ENCODE measurements around the gene PLK4.

DNA sequence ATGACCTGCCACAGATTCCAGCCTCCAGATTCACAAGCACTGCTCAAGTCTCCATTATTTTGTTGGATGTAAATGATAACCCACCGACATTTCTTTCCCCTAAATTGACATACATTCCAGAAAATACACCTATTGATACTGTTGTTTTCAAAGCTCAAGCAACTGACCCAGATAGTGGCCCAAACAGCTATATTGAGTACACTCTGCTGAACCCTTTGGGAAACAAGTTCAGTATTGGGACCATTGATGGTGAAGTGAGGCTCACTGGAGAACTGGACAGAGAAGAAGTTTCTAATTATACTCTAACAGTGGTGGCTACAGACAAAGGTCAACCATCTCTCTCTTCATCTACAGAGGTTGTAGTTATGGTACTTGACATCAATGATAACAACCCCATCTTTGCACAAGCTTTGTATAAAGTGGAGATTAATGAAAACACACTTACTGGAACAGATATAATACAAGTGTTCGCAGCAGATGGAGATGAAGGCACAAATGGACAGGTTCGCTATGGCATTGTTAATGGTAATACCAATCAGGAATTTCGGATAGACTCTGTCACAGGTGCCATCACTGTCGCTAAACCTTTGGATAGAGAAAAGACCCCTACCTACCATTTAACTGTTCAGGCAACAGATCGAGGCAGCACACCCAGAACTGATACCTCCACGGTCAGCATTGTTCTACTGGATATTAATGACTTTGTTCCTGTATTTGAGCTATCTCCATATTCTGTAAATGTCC is 100.4 kb downstream of the FAT4 start:
- PRO-cap: no peak

DNA sequence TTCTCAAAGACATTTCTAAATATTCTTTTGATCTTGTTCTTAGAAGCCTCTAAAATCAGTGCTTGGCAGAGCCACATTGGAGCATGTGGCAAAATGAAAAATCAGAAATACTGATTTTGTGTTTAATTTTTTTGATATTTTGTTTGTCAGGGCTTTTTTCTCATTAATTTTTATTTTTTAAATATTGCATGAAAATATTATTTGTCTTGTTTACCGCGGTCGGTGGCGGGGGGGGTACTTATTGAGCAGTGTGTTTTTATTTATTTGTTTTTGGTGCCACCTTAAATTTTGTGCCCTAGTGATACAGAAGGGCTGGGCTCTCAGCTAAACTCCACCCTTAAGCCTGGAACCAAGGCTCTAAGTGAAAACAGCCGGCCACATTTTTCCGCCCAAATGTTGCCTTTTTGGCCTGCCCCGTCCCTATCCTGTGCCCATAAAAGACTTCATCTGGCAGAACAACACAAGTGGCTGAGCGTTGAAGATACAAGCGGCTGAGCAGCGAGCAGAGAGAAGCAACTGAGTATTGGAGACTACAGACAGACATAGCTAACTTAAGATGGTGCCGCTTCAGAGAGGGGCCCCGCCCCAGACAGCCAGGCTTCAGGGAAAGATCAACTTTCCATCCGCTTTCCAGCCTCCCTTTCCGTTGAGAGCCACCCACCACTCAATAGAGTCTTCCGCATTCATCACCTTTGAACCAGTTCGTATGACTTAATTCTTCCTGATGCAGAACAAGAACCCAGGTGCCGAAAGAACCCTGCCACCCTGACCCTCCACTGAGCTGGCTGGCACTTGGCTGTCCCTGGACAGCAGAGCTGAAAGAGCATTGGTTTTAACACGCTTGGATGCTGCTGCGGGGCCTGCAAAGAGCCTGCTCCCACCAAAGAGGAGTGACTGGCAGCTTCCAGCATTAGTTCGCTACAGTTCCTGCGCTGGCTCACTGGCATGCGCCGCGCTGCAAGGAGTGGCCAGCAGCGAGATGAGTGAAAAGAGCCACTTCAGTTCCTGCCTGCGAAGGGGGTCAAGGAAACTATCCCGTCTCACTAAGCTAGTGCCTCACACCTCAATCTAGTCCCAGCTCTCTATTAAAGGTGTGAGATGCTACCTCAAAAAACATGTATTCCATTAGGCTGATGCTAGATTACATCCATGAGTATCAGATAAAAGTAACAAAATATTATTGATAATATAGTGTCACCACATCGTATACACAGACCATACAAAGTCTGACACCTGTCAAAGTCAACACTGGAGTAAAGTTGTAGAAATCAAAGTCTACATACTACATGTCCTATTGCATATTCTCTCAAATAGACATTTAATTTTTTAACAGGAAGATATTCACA is 853.1 kb upstream of the INTU start:
- PRO-cap: no peak

GRCh38 chr4:127622505-127623410 is 10.0 kb upstream of the INTU start:
- PRO-cap: unidirectional peak, plus-strand start at chr4:127622953; bidirectional peak, plus-strand start at chr4:127623294, minus-strand start at chr4:127623164

GRCh38 chr4:127880372-127881847 is at the start of gene PLK4:
PLK4 (plus strand) TSS chr4:127880893.
- PRO-cap: bidirectional peak, plus-strand start at chr4:127880916, minus-strand start at chr4:127880766; bidirectional peak, plus-strand start at chr4:127881631, minus-strand start at chr4:127881279

GRCh38 chr4:128060559-128060889 is 588 bp upstream of the LARP1B start:
- PRO-cap: bidirectional peak, plus-strand start at chr4:128060756, minus-strand start at chr4:128060923

- PRO-cap: no peak
Observed at GRCh38 chr4:128074751-128075141, 13.6 kb downstream of the LARP1B start.

GRCh38 chr4:128077610-128077999 is 16.5 kb downstream of the LARP1B start:
- PRO-cap: no peak

GRCh38 chr4:128155171-128156030 is 94.3 kb downstream of the LARP1B start:
- PRO-cap: no peak

- PRO-cap: bidirectional peak, plus-strand start at chr4:128288962, minus-strand start at chr4:128288829
Observed at GRCh38 chr4:128288679-128289355, 1.2 kb upstream of the PGRMC2 start.

- PRO-cap: no peak
Observed at GRCh38 chr4:128427792-128428408, 140.3 kb upstream of the PGRMC2 start.

DNA sequence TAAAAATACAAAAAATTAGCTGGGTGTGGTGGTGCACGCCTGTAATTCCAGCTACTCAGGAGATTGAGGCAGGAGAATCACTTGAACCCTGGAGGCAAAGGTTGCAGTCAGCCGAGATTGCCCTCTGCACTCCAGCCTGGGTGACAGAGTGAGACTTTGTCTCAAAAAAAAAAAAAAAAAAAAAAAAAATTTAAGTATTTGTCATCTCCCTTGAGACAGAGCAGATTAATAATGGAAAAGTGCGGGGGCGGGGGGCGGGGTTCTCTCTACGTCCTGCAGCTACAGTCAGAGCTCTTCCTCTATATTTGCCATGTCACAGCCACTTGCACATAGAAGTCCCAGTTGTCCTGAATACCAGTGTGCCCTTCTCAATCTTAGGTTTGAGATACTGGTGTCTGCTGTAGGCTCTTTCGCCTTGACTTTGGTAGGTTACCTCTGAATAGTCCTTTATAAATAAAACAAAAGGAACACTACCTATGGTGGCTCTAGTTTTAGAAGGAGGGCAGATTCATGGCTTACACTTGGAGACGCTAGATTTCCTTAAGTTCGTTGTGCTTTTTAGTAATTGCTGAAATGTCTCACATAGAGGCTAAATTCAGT is 237.8 kb upstream of the PGRMC2 start:
- PRO-cap: no peak

DNA sequence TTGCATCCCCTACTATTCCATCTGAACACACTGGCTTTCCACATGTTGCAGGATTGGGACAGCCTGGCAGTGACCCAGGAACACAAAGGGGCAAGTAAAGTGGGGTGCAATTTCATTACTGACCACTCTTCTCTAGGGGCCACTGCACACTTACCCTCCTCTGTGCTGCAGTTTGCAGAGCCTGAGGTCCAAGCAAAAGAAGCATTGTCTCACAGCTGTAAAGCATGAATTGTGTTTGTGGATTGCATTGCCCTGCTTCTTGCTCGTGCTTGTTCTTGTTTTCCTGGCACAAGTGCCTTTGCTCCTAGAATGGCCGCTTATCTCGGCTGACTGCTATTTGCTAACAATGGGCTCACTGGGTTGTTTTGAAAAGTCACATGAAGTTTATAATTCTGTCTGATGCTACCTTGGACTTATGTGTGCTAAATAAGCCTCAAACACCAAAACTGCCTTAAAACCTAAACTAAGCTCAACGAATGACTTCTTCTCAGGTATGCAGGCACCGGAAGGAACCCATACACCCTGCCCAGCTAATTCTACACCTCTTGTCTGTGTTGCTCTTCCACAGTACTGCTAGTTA is 209.0 kb upstream of the JADE1 start:
- PRO-cap: no peak

DNA sequence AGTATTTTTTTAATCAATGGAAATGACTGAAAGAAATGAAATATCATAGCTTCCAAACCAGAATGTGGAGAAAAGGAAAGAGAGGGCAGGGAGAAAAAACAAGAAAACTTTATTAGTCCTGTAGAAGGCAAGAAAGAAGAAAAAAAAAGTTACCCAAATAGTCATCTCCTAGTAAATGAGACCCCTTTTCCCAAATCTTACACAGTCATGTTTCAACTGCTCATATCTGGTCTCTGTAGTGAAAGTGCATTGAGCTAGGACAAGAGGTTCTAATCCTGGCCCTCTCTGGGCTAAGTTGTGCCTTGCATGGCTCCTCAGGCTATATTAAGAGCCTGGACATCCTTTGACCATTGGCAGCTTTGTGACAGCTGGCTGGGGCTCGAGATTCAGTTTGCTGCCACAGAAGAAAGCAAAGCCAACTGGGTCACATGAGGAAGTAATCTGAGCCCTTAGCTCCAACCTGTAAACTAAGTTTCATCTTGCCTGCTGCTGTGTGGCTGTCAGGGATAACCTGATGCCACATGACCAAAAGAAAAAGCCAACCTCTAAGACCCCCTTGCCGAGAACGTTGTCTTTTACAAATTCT is 51.9 kb upstream of the JADE1 start:
- PRO-cap: no peak

DNA sequence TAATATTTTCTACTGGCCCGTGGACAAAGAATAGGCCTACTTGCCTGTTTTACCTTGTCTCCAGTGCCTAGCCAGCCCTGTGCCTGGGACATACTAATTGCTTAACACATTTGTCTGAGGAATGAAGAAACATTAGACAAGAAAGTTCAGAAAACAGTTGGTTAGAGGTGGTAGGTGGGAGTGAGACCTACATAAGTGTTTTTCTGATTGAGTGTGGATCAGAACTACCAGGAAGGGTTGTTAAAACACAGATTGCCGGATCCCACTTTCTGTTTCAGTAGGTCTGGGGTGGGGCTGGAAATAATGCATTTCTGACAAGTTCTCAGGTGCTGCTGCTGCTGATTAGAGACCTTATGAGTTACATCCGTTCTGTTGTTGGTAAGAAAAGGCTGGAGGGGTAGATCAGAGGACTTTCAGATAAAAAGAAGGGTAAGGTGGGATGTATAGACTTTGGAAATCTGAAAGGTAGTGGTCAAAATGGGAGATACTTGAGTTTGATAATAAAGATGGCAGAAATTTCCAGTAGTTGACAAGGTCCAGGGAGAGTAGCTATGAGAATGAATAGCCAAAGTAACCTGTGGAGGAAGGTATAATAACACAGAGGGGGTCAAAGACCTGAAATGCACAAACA is 5.6 kb upstream of the JADE1 start:
- PRO-cap: no peak

GRCh38 chr4:128873733-128874302 is 64.3 kb downstream of the JADE1 start:
- PRO-cap: no peak

GRCh38 chr4:130043877-130044354 is 948.0 kb downstream of the C4orf33 start:
- PRO-cap: no peak

DNA sequence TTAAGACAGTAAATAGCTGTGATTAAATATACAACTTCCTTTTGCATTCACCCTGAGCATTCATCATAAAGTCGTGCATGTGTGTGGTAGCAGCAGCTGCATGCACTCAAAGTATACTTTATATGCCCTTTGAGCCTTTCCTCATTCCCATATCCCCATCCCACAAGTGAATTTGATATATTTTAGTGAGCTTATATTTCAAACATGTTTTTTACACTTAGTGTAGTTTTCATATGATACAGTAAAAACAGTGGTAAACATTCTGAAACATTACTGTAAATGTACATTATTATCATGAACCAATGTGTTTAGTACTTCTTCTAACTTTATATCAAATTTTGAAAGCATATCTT is 959.0 kb downstream of the C4orf33 start:
- PRO-cap: unidirectional peak, minus-strand start at position 164 of the sequence

DNA sequence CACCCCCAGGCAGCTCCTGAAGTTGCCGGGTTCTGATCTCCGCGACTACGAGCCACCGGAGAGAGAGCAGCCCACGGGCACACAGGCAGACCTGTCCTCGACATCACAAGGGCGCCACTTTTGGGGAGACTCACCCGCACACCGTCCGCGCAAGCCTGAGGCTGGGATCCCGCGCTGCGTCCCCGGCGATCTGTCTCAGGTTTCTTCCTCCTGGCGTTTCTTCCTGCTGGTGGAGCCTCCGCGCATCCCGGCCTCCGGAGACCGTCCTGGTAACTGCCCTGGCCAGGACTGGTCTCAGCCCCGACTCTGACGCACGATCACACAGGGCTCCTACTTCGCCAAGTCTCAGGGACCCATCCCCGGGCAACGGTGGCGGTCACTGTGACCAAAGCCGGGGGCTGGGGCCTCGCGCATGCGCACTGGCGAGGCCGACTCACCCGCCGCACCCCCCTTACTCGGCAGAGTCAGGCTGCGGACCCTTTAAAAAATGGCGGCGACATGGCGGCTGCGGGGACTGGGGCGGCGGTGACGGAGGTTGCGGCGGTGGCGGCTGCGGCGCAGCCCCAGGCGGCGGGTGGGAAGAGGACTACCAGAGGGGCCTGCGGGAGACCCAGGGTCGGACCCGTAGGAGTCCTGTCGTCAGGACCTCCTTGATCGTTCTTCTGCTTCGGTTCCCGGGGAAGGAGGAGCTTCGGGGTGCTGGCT is 1173.2 kb upstream of the PCDH10 start:
- PRO-cap: no peak

DNA sequence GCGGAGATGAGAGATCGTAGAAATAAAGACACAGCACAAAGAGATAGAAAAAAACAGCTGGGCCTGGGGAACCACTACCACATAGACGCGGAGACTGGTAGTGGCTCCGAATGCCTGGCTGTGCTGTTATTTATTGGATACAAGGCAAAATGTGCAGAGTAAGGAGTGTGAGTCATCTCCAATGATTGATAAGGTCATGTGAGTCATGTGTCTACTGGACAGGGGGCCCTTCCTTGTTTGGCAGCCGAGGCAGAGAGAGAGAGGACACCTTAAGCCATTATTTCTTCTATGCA is 921.8 kb upstream of the PCDH10 start:
- PRO-cap: no peak

GRCh38 chr4:133151856-133152467 is 2.9 kb downstream of the PCDH10 start:
- PRO-cap: no peak